ENCODE measurements around a stretch of chrX.

- PRO-cap, 5 experiments, result no peak in any of the 5 experiments
- RAMPAGE, long total RNA, 2 experiments, result no peak in any of the 2 experiments
- RRBS, result no CpG with 5 or more reads among the region's 1 CpG
Observed at GRCh38 chrX:129797307-129797695, 17.6 kb downstream of the SASH3 start.

DNA sequence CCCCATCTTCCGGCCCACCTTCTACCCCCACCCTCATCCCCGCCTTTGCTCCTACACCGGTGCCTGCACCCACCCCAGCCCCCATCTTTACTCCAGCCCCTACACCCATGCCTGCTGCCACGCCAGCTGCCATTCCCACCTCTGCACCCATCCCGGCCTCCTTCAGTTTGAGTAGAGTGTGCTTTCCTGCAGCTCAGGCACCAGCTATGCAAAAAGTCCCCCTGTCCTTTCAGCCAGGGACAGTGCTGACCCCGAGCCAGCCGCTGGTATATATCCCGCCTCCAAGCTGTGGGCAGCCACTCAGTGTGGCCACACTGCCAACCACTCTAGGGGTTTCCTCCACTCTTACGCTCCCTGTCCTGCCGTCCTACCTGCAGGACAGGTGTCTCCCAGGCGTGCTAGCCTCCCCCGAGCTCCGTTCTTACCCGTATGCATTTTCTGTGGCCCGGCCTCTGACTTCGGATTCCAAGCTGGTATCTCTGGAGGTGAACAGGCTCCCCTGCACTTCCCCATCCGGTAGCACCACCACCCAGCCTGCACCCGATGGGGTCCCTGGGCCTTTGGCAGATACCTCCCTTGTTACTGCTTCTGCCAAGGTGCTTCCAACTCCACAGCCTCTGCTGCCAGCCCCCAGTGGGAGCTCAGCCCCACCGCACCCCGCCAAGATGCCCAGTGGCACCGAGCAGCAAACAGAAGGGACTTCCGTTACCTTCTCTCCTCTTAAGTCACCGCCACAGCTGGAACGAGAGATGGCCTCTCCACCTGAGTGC is 31.6 kb downstream of the BCORL1 start:
- PRO-cap, 5 experiments, result no peak in any of the 5 experiments
- RAMPAGE, long total RNA, 2 experiments, result no peak in any of the 2 experiments
- RRBS, result 78% methylated on average over 7 of the region's 24 CpGs

GRCh38 chrX:130014909-130015759 is 32.7 kb downstream of the BCORL1 start:
- PRO-cap, 5 experiments, result no peak in any of the 5 experiments
- RAMPAGE, long total RNA, 2 experiments, result no peak in any of the 2 experiments
- RRBS, result 95% methylated on average over 3 of the region's 24 CpGs

DNA sequence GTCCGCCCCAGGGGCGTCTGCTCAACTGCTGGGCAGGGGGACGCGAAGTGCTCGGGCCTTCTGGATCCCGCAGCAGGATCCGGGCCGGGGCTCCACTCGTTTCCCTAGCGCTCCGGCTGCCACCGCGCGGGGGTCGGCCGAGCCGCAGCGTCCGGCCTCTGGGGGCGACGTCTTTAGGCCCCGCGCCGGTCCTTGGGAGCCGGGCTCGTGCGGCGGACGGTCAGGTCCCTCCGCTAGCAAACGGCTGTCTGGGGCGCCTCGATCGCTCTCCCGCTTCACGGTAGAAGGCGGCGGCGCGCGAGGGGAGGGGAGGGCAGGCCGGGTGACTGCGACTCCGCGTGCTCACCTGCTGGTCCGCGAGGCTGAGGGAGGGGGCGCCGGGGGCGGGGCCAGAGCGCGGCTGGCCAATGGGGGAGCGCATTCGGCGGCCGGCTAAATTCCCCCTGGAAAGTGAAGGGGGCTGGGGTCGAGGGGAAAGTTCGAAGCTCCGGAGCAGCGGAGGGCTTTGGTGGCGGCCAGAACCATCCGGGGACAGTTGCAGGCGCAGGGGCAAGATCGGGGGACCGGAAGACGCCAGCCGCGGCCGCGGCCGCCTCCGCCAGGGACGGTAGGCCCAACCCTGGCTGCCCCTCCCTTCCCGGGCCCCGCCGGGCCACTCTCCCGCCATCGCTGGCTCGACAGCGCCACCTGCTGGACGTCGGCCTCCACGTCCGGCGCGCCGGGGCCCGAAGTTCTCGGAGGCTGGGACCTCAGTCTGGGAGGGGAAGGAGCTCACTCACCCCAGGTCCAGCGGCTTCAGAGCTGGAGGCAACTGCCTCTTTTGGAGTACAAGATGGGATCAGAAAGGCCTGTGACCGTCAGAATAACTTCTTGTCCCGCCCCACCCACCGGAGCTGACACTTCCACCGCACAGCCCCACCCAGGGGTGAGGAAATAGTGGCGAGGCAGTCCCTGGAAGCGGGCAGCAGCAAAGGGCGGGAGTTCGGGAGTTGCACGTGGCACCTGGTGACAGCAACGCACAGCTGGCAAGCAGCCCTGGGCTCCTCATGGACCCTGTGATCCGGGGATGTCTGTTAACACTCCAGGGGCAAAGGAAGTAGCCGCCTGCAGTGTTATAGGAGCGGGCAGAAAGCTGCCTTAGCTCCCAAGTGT is 49.9 kb downstream of the ELF4 start:
- PRO-cap, 5 experiments, result no peak in any of the 5 experiments
- RAMPAGE, long total RNA, 2 experiments, result no peak in any of the 2 experiments
- RRBS, result 23% methylated on average over 50 of the region's 103 CpGs

- PRO-cap, 5 experiments, result no peak in any of the 5 experiments
- RAMPAGE, long total RNA, 2 experiments, result no peak in any of the 2 experiments
- RRBS, result no CpG with 5 or more reads among the region's 8 CpGs
Observed at GRCh38 chrX:130073876-130074396, 36.4 kb downstream of the ELF4 start.

GRCh38 chrX:130089518-130089954 is 20.8 kb downstream of the ELF4 start:
- PRO-cap, 5 experiments, result no peak in any of the 5 experiments
- RAMPAGE, long total RNA, 2 experiments, result no peak in any of the 2 experiments
- RRBS, result no CpG with 5 or more reads among the region's 4 CpGs

- PRO-cap, 5 experiments, result no peak in any of the 5 experiments
- RAMPAGE, long total RNA, 2 experiments, result no peak in any of the 2 experiments
- RRBS, result no CpG with 5 or more reads among the region's 6 CpGs
Observed at GRCh38 chrX:130108260-130108952, 1.9 kb downstream of the ELF4 start.

GRCh38 chrX:130129642-130130416 is 19.5 kb upstream of the ELF4 start:
- PRO-cap, 5 experiments, result no peak in any of the 5 experiments
- RAMPAGE, long total RNA, 2 experiments, result no peak in any of the 2 experiments
- RRBS, result no CpG with 5 or more reads among the region's 12 CpGs

DNA sequence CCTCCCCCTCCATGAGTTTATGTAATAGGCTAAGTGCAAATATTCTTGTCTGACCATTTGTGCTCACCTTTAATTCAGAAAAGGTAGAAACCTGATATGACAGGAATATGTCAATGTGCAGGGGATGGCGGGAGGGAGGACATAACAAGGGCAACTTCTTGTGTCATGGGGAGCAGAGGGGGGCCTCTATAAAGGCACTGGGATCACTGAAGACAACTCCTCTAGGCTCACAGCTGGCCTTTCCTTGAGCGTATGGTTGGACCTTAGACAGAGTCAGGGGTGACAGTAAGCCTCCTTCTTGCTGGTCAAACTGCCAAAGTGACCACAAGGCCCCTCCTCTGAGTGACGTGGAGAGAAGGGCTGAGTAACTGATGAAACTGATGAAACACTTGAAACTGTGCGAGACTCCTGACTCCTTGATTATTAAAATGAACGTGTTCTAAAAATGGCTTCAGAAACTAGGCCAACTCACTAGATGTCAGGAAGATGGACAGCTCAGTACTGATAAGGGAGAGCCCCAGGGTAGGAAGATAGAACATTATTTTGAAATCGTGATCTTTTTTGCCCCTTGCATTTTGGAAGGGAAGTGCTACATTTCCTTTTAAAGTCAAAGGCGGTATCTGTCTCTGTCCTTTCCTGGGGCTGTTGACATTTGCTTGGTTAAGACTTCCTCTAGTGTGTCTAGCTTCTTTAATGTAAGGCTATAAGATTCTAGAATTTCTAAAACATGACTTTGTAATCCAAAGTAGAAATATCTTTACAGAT is 1.5 kb downstream of the RAB33A start:
- PRO-cap, 5 experiments, result peak in 4 of 5 experiments; most common plus-strand start position 388 of the sequence (in 1); most common minus-strand start position 254 of the sequence (in 4)
- RAMPAGE, long total RNA, 2 experiments, result no peak in any of the 2 experiments
- RRBS, result no CpG with 5 or more reads among the region's 7 CpGs

DNA sequence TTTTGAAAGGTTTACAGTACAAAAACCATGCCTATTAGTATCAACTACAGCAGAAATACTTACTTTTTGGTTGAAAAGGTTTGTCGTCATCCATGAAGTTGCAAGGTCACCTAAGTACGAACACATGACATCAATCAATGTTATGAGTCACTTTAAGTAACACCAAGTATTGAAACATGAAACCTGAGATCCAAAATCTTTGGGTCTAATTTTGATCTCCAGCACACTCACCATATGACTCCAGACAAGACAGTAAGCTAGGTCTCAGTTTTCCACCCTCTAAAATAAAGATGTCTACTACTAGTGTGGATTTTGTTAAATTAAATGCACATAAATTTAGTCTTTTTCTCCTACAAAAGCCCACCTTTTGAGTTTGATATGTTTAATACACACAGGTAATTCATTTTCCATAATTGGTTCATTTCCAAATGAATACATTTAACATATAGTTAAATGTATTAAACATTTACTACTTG is 8.3 kb downstream of the ZNF280C start:
- PRO-cap, 5 experiments, result no peak in any of the 5 experiments
- RAMPAGE, long total RNA, 2 experiments, result no peak in any of the 2 experiments
- RRBS, result no CpG with 5 or more reads among the region's 2 CpGs

DNA sequence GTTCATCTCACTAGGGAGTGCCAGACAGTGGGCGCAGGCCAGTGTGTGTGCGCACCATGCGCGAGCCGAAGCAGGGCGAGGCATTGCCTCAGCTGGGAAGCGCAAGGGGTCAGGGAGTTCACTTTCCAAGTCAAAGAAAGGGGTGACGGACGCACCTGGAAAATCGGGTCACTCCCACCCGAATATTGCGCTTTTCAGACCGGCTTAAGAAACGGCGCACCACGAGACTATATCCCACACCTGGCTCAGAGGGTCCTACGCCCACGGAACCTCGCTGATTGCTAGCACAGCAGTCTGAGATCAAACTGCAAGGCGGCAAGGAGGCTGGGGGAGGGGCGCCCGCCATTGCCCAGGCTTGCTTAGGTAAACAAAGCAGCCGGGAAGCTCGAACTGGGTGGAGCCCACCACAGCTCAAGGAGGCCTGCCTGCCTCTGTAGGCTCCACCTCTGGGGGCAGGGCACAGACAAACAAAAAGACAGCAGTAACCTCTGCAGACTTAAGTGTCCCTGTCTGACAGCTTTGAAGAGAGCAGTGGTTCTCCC is 115.8 kb downstream of the RBMX2 start:
- PRO-cap, 5 experiments, result no peak in any of the 5 experiments
- RAMPAGE, long total RNA, 2 experiments, result no peak in any of the 2 experiments
- RRBS, result no CpG with 5 or more reads among the region's 24 CpGs

DNA sequence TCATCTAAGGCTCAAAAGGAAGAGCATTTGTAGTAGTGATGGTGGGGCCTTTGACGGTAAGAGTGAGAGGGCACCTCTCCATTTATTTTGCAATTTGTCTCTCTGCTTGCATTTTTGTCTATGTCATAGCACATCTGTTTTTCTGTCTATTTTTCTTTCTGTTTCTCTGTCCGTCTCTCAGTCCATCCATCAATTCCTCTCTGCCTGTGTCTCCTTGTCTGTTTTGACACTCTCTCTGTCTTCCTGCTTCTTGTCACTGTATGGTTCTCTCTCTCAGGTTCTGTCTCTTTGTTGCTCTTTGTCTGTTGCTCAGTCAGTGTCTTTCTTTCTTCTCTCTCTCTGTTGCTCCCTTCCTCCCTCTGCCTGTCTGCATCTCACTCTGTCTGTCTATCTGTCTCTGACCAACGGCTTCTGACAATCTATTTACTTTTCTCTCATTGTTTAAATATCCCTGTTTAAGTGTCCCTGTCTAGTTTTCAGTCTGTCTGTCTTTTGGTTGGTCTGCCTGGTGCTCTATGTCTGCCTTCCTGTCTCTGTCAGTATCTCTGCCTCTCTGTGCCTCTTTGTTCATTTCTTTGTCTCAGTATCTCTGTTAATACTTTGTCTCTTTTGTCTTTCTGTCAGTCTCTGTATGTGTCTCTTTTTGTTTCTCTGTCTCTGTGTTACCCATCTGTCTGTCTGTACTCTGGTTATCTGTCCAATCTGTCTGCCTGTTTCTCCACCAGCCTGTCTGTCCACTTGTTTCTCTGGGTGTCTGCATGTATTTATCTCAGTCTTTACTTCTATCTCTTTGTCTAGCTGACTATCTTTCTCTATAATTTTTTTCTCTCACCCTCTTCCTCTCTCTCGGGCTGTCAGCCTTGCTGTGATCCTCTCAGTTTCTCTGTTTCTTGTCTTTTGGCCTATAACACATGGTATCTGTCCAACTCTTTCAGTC is 153.0 kb downstream of the ENOX2 start:
- PRO-cap, 5 experiments, result no peak in any of the 5 experiments
- RAMPAGE, long total RNA, 2 experiments, result no peak in any of the 2 experiments
- RRBS, result no CpG with 5 or more reads among the region's 4 CpGs

DNA sequence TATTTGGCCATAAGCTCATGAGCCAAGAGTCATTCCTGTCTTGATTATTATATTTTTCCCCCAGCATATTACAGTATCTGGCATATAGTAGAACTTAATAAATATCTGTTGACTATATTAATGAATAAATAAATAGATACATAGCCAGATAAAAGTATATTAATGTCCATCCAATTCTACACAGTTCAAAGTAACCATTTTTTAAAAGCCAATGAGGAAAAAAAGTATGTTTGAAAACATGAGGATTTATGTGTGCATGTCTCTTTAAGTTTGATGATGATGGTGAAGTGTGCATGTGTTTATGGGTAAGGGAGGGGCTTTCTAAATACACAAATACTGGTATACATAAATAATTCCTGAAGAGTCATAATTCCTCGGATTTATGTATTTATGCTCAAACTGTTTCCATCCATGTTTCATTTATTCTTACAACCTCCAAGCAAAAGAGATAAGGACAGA is 75.4 kb downstream of the ENOX2 start:
- PRO-cap, 5 experiments, result no peak in any of the 5 experiments
- RAMPAGE, long total RNA, 2 experiments, result no peak in any of the 2 experiments
- RRBS, result no CpG with 5 or more reads among the region's 1 CpG

DNA sequence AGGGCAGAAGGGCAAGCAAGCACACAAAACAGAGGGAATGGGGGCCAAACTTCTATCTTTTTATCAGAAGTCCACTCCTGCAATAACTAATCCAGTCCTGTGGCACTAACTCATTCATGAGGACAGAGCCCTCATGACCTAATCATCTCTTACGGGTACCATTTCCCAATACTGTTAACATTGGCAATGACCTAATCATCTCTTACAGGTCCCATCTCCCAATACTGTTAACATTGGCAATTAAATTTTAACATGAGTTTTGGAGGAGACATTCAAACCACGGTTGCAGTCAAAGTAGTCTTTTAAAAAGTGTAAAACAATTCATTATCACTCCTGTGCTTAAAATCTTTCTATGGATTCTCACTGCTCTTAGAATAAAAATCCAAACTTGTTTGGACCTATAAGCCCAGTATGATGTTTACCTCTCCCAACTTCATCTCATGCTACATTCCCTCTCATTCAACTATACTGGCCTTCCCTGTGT is 71.9 kb downstream of the ENOX2 start:
- PRO-cap, 5 experiments, result peak in 2 of 5 experiments; most common plus-strand start position 271 of the sequence (in 2); most common minus-strand start position 88 of the sequence (in 1)
- RAMPAGE, long total RNA, 2 experiments, result no peak in any of the 2 experiments
- RRBS, result no CpG with 5 or more reads among the region's 2 CpGs

DNA sequence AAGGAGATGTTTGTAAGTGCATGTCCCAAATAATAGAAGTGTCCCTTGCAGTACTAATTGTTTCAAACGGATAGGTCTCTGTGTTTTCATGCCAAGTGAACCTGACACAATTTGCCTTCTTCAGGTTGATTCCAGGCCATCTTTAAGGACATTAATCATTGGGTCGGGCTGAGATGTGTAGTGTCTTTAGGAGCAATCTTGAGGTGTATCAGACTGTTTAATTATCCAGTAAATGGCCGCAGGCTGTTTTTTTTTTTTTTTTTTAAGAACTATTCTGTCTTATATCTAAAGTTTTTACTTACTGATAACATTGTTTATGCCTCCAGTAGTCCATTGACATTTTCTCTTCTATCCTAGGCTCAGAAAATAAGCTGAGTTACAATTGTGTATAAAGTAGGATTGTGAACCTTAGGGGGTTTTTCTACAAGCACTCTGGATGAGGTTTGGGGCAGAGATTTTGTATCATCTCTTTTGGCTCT is 75.2 kb downstream of the IGSF1 start:
- PRO-cap, 5 experiments, result peak in 1 of 5 experiments; most common minus-strand start position 255 of the sequence (in 1)
- RAMPAGE, long total RNA, 2 experiments, result no peak in any of the 2 experiments
- RRBS, result no CpG with 5 or more reads among the region's 3 CpGs

- PRO-cap, 5 experiments, result no peak in any of the 5 experiments
- RAMPAGE, long total RNA, 2 experiments, result no peak in any of the 2 experiments
- RRBS, result no CpG with 5 or more reads among the region's 4 CpGs
Observed at GRCh38 chrX:132411003-132411507, 77.8 kb downstream of the MBNL3 start.

DNA sequence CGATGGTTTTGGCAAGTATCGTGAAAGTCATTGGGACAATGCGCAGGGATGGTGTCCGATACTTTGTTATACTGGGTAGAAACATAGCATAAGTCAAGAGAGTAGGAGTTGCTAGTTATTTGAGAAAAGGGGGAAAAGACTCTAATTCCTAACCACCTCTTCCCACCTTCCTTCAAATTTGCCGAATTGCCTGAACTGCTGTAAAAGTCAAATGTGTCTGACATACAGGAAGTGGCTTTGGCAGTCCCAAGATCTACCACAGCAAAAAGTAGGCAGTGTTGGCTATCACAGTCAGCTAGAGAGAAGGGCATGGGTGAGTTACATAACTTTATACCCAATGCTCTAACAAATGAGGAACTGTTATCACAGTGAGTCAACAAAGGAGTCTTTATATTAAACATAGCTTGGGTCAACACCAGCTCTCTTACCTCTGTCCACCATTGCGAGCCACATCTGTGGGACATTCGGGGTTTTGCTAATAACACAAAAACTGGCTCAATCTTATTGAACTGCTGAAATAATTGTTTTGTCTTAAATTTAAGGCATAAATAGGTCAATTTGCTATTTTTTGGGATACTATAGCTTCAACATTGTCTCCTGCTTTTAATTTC is 2.4 kb upstream of the MBNL3 start:
- PRO-cap, 5 experiments, result peak in 1 of 5 experiments; most common minus-strand start position 260 of the sequence (in 1)
- RAMPAGE, long total RNA, 2 experiments, result no peak in any of the 2 experiments
- RRBS, result no CpG with 5 or more reads among the region's 7 CpGs

DNA sequence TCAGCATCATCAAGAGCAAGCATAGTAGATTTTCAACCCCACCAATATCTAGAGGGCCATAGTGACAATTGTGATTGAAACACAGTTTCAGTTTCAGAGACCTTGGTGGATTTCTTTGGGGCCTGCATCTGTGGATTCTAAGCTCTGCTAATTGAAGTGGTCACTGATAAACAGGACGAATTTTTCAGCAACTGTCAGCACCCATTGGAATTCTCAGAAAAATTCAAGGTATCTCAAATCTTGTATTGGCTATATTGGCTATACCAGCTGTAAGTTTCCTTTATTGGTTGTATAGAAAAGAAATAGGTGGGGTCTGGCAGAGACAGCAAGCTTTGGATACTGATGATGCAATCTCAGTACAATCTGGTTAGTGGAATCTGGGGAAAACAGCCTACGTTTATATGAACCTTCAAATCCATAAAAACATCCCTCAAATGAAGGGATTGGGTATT is 76.3 kb upstream of the MBNL3 start:
- PRO-cap, 5 experiments, result no peak in any of the 5 experiments
- RAMPAGE, long total RNA, 2 experiments, result no peak in any of the 2 experiments
- RRBS, result no CpG with 5 or more reads among the region's 2 CpGs

GRCh38 chrX:133009572-133010167 is 51.2 kb upstream of the HS6ST2 start:
- PRO-cap, 5 experiments, result no peak in any of the 5 experiments
- RAMPAGE, long total RNA, 2 experiments, result no peak in any of the 2 experiments
- RRBS, result no CpG with 5 or more reads among the region's 19 CpGs

GRCh38 chrX:133413497-133413782 is 1.8 kb downstream of the GPC4 start:
- PRO-cap, 5 experiments, result no peak in any of the 5 experiments
- RAMPAGE, long total RNA, 2 experiments, result no peak in any of the 2 experiments
- RRBS, result 26% methylated on average over 15 of the region's 22 CpGs